Left lobe of liver (tissue), 1 donor: ENCODE measurements around the gene TTC39C.

GRCh38 chr18:22175202-22175878 lies 6.0 kb downstream of the GATA6 start:
- PRO-cap = no peak

GRCh38 chr18:22184764-22185658 lies 15.6 kb downstream of the GATA6 start:
- PRO-cap = no peak

GRCh38 chr18:22186247-22186626 lies 16.8 kb downstream of the GATA6 start:
- PRO-cap = no peak

DNA sequence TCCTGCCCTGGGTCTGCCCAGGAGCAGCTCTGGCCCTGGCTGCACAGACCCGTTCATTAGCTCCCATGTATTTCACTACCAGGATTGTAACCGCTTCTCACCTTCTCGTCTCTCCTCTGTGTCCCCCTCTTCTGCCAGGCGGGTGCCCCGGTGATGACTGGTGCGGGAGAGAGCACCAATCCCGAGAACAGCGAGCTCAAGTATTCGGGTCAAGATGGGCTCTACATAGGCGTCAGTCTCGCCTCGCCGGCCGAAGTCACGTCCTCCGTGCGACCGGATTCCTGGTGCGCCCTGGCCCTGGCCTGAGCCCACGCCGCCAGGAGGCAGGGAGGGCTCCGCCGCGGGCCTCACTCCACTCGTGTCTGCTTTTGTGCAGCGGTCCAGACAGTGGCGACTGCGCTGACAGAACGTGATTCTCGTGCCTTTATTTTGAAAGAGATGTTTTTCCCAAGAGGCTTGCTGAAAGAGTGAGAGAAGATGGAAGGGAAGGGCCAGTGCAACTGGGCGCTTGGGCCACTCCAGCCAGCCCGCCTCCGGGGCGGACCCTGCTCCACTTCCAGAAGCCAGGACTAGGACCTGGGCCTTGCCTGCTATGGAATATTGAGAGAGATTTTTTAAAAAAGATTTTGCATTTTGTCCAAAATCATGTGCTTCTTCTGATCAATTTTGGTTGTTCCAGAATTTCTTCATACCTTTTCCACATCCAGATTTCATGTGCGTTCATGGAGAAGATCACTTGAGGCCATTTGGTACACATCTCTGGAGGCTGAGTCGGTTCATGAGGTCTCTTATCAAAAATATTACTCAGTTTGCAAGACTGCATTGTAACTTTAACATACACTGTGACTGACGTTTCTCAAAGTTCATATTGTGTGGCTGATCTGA lies 31.4 kb downstream of the GATA6 start:
- PRO-cap = no peak

- PRO-cap = no peak
These were observed 129.2 kb upstream of the CTAGE1 start for GRCh38 chr18:22546931-22547281.

- PRO-cap = no peak
These were observed 145.3 kb upstream of the CTAGE1 start for GRCh38 chr18:22562809-22563565.

GRCh38 chr18:22839323-22839653 lies 93.8 kb upstream of the RBBP8 start:
- PRO-cap = no peak

GRCh38 chr18:23032527-23032791 lies 99.3 kb downstream of the RBBP8 start:
- PRO-cap = no peak

DNA sequence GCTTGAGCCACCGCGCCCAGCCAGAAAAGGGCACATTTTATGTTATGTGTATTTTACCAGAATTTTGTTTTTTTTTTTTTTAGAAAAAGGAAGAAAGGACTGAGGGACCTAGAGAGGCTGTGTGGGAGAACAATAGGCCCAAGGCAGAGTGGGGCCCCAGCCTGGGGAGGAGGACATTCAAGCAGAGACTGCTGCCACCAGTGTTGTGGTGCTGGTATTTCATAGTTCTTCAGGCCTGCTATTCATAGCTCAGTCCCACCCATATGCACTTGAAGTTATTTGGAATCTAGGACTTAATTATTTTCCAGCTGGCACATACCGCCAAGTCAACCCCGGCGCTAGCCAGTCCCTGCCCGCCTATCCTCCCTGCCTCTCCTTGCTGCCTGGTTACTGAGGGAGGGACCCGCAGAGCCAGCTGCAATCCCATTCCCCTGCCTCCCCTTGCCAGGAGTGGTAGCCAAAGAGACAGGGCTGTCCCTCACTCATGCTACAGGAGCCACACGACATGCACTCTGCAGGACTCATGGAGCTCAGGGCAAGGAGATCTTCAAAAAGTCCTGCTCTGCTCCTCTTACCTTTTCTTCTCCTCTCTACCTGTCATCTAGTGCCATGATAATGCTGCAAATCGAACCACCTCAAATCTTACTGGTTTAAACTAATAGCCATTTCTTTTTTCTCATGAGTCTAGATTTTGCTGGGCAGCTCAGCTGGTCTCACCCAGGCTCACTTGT lies 141.2 kb downstream of the CABLES1 start:
- PRO-cap = no peak

GRCh38 chr18:23281454-23282520 lies 146.5 kb downstream of the CABLES1 start:
- PRO-cap = no peak

- PRO-cap = no peak
These were observed 30.1 kb downstream of the NPC1 start for GRCh38 chr18:23556072-23556733.

- PRO-cap = no peak
These were observed 145.9 kb downstream of the LAMA3 start for GRCh38 chr18:23835023-23835754.

DNA sequence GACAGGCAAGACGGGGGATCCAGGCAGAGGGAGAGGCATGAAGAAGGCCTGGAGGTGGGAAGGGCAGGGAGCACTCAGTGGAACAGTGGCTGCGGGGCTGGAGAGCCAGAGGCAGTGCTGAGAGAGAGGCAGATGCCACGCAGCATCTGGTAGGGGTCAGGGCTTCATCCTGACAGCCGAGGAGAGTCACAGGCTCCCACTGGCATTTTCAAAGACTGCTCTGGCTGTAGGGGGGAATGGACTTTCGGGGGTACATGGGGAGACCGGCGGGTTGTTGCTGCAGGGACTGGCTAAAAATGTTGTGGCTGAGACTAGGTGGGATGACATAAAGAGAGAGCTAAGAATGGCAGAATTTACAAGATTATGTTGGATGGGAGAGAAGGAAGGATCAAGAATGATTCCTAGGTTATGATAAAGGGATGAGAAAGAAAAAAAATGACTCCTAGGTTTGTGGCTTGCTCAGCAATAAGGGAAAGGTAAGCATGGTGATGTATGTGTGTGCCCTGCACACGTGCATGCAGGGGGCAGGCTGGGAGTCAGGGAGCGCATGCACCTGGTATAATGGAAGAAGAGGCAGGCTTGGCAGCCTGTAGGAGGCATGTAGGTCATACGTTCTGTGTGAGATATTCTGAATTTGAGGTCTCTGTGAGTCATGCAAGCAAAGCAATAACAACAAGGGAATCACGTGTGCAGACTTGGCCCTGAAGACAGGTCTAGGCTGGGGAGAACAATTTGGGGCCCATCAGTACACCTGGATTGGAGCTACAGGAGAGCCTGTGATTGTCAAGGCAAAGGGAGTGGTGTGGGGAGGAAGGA lies 94.7 kb upstream of the TTC39C start:
- PRO-cap = no peak

- PRO-cap = no peak
These were observed 64.7 kb upstream of the TTC39C start for GRCh38 chr18:23949670-23950362.

DNA sequence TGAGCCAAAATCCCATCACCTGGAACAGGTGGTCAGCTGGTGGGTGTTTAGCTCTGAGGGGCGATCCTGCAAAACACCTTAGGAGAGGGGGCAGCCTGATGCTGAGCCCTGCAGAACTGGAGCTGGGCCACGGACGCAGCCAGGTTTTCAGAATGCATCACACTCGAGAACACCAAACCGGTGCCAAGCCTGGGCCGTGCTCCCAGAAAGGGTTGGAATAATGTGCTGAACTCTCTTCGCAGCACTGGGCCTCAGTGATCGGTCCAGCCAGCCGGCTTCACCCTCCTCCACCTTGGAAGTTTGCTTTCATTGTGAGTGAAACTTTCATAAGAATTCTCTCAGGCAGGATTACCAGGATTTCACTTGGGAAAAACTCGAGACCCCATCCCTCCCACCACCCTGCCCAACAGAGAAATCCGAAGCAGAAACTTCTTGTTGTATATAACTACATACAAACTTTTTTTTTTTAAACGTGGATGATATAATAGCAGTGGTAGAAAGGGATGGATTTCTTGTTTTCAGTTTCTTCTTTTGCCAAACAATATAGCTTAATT lies 56.4 kb upstream of the TTC39C start:
- PRO-cap = no peak

DNA sequence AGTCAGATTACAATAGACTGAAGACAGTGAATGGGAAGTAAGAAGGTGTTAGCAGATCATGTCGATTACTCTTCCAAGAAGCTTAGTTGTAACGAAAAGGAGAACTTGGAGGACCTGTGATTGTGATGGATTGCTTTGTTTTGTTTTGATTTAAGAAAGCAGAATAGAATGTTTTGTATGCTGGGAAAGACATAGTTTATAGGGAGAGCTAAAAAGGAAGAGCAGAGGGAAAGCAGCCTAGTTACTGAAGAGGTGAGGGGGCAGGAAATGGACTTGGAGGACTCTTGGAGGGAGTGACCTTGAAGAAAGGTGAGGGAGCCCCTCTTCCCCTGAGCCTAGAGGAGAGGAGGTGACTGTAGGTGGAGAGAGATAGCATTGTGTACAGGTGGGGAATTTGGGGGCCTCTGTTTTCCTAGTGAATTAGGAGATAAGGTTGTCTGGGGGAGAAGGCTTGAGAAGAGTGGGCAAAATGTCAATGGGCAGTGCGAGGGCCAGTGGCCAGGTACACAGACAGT lies 49.1 kb upstream of the TTC39C start:
- PRO-cap = no peak

GRCh38 chr18:24013803-24014986 lies at the start of gene TTC39C:
TTC39C (plus strand) TSS chr18:24014754.
- PRO-cap = bidirectional peak, plus-strand start at chr18:24014250, minus-strand start at chr18:24014067; bidirectional peak, plus-strand start at chr18:24014443, minus-strand start at chr18:24014313; bidirectional peak, plus-strand start at chr18:24014791, minus-strand start at chr18:24014702

DNA sequence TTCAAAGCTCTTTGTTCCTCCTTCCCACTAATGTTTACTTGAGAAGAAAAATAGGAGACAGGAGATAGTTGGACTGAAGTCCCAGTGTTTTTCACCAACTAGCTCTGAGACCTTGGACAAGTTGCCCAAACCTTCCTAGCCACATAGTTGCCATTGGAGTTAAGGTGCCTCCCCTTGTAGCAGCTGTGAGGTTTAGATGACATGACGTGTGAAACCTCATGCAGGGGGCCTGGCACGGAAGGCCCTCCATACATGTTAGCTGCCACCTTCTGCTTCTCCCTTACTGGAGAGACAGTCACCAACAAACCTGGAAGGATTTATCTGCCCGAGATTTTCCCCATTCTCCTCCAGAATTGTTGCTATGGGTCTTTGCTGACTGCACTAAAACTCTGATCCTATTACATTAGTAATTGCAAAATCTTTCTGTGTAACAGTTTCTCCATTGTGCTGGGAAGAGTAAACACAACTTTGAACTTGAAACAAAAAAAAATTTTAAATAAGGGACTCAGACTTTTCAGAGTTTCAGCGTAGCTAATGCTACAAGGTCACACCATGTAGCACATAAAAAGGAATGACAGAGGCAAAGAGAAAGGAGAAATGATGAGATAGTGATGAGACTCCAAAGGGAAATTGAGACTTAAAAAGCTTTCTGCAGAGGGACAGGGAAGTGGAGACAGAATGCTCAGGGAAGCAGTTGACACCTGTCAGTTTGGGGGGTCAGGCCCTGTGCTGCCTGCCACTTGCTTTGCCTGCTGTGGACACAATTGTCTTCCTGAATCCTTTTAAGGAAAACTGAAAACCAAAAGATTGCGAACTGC lies 23.7 kb upstream of the CABYR start:
- PRO-cap = bidirectional peak, plus-strand start at position 146 of the sequence, minus-strand start at position 106 of the sequence; bidirectional peak, plus-strand start at position 517 of the sequence, minus-strand start at position 391 of the sequence

DNA sequence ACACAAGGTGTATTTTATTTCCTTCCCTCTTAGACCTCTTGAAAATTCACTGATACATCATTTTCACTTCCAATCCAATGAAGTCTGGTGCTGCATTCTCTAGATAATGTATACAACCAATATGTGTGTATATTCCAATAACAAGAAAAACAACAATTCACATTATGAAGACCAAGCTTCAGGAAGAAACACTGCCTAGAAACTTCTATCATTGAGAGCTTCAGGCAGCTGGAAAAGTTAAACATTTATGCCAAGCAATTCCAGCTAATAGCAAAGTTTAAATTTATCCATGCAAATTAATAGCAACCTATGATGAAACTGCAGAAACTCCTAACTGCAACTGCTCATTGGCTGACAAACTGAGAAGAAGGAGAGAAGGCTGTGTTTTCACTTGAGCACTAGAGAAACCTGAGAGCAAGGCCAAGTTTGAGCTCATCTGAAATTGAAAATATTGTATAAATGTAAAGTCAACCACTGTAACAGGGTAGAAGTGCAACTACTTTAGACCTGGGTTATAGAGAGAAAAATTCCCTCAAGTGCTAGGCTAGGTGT lies 50.0 kb downstream of the CABYR start:
- PRO-cap = no peak

DNA sequence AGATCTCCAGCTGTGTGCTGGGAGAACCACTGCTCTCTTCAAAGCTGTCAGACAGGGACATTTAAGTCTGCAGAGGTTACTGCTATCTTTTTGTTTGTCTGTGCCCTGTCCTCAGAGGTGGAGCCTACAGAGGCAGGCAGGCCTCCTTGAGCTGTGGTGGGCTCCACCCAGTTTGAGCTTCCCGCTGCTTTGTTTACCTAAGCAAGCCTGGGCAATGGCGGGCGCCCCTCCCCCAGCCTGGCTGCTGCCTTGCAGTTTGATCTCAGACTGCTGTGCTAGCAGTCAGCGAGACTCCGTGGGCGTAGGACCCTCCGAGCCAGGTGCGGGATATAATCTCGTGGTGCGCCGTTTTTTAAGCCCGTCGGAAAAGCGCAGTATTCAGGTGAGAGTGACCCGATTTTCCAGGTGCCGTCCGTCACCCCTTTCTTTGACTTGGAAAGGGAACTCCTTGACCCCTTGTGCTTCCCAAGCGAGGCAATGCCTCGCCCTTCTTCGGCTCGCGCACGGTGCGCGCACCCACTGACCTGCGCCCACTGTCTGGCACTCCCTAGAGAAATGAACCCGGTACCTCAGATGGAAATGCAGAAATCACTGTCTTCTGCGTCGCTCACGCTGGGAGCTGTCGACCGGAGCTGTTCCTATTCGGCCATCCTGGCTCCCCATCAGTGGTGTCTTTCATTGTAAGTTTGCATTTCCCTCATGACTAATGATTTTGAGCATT lies 255.9 kb downstream of the HRH4 start:
- PRO-cap = no peak